SEM (cell line): ENCODE measurements around a stretch of chr11.

DNA sequence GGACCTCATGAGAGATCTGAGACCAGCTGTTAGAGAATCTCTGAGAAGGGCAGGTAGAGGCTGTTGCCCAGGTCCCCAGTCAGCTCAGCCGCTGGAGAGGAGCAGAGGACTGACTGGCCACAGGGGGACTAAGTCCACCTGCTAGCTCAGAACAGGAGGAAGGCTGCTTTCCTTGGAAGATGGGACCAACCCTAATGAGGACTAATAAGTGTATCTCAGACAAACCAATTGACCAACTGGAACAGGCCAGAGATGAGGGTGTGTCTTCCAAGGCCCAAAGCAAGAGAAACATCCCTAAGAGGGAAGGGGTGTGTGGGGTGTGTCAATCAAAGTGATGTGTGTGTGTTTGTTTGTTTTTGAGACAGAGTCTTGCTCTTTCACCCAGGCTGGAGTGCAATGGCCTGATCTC lies 6.8 kb downstream of the APOA4 start:
- PRO-cap = no peak

- PRO-cap = no peak
These were observed 14.3 kb upstream of the APOA1 start for GRCh38 chr11:116851717-116852059.

DNA sequence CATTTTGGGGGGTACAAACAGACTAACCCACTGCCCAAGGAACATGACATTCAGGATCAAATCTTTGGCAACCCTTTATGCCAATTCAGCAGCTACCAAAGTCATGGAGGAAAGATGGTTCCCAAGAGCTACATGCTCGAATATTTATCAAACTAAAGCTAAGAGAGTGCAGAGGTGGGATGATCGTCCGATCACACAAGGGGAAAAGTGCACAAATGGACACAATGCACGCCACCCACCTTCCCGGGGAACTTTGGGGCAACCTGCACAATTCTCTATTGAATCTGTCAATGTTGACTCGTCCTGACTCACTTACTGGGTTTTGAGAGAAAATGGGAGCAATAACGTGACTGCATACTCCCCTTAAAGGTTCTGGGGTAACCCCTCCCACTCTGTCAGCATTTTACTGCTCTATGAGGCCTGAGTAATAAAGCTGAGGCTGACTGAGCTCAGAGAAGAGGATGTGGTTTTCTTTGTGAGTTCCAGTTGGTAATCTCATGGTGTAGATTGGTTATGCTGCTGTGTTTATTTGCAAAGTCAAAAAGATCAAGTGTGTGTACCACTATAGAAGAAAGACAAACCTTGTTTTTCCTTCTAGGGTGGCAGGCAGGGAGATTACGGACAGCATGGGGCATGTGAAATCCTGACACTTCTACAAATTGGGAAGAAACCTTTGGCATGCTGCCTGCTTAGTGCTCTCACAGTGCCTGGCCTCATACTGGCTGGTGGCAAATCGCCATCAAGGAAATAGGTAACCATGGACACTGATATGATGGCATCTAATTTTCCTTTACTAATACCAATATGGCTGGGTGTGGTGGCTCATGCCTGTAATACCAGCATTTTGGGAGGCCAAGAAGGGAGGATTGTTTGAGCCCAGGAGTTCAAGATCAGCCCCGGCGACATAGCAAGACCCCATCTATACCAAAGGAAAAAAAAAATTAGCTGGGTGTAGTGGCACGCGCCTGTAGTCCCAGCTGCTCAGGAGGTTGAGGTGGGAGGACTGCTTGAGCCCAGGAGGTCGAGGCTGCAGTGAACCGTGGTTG lies 16.2 kb upstream of the APOA1 start:
- PRO-cap = no peak

GRCh38 chr11:116990587-116991287 lies 107.5 kb downstream of the SIK3 start:
- PRO-cap = no peak

GRCh38 chr11:117037972-117038330 lies 60.3 kb downstream of the SIK3 start:
- PRO-cap = no peak

DNA sequence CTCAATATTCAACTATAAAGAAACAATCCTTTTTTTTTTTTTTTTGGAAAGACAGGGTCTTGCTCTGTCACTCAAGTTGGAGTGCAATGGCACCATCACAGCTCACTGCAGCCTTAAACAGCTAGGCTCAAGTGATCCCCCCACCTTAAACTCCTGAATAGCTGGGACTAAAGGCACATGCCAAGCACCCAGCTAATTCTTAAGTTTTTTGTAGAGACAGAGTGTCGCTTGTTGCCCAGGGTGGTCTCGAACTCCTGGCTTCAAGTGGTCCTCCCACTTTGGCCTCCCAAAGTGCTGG lies 31.8 kb downstream of the SIK3 start:
- PRO-cap = no peak

DNA sequence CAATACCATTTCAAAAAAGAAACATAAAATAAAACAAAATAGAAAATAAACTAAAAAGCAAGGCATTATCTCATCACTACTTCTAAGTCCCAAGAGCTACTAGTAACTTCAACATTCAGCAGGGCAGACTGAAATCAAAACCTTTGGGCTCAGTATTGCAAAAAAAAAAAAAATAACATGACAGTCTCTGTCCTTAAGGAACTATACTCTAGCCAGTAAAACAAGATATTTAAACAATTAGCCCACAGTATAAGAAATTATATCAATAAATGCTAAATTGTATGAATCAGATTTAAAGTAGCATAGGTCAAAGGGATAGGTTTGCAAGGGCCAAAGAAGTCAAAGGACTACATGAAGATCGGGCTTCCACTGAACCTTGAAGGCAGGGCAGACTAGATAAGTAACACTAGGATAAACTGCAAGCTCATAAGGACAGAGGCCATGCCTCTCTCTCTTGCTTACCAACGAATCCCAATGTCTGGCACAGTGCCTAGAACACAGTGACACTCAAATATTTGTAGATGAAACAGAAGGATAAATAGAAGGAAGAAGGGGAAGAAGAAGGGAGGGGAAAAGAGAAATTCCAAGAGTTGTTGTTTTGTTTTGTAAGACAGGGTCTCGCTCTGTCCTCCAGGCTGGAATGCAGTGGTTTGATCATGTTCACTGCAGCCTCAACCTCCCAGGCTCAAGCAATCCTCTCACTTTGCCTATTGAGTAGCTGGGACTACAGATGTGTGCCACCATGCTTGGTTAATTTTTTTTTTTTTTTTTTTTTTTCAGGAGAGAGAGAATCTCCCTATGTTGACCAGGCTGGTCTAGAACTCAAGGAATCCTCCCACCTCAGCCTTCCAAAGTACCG lies 27.0 kb downstream of the SIK3 start:
- PRO-cap = no peak

- PRO-cap = bidirectional peak, plus-strand start at chr11:117145308, minus-strand start at chr11:117145210
These were observed 1.1 kb downstream of the PAFAH1B2 start for GRCh38 chr11:117145023-117145793.

- PRO-cap = unidirectional peak, minus-strand start at chr11:117180203
These were observed 1.5 kb downstream of the SIDT2 start for GRCh38 chr11:117179997-117180488.

DNA sequence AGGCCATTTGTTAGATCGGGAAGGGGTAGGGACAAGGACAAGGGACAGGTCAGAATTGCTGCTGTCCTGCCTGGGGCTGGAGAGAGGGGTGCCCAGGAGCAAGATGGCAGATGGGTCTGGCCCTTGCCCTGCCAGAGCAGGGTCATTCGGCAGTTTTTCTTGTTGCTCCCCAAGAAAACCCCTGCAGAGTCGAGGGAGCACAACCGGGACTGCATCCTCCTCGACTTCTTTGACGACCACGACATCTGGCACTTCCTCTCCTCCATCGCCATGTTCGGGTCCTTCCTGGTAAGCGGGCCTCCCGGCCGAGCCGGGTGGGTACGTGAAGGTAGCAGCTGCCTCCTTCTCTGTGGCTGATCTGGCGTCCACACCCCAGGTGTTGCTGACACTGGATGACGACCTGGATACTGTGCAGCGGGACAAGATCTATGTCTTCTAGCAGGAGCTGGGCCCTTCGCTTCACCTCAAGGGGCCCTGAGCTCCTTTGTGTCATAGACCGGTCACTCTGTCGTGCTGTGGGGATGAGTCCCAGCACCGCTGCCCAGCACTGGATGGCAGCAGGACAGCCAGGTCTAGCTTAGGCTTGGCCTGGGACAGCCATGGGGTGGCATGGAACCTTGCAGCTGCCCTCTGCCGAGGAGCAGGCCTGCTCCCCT lies 3.4 kb upstream of the TAGLN start:
- PRO-cap = no peak

DNA sequence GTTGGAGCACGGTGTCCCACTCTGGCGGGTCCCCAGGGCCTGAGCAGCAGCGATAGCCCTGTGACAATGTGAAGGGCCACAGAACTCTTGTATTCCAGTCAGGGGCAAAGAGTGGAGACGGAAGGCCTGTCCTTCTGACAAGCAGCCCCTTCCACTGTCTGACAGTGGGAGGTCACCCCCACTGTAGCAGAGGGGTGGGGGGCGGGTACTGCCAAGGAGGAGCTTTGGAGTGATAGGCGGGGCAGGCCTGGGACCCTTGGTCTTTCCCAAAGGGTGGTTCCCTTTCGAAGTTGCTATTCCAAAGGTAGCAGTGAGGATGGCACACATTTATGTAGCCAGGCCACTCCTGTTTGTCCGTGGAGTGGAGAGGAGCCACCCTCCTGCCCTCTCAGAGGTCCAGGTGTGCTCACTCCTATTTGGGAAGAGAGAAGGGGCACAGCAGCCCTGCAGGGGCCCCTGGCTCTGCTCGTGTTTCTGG lies 724 bp downstream of the TAGLN start:
- PRO-cap = no peak

- PRO-cap = no peak
These were observed 1.8 kb downstream of the RNF214 start for GRCh38 chr11:117234057-117234852.

GRCh38 chr11:117300107-117300638 lies 15.9 kb downstream of the BACE1 start:
- PRO-cap = no peak

DNA sequence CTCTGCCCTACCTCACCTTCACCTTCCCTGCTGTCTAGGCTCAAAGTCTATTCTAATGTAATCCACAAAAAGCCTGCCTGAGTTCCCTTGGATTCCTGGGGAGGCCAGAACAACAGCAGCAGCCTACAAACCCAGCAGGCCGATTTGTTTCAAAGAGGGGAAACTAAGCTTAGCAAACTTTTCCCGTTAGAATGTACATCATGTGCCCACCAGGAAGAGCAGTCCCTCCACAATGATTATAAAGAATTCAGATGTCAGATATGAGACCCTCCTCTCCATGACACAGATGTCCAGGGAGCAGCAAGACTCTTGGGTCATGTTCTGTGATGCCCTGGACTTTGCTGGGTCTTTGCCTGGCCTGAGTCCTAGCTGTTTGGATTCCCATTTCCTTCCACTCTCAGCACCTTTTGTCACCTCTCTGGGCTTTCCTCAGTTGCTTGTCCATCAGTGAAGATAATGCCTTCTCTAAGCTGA lies 117.4 kb downstream of the DSCAML1 start:
- PRO-cap = no peak

GRCh38 chr11:117684562-117685109 lies 112.4 kb downstream of the DSCAML1 start:
- PRO-cap = no peak

GRCh38 chr11:117808757-117809915 lies 12.1 kb upstream of the DSCAML1 start:
- PRO-cap = no peak

DNA sequence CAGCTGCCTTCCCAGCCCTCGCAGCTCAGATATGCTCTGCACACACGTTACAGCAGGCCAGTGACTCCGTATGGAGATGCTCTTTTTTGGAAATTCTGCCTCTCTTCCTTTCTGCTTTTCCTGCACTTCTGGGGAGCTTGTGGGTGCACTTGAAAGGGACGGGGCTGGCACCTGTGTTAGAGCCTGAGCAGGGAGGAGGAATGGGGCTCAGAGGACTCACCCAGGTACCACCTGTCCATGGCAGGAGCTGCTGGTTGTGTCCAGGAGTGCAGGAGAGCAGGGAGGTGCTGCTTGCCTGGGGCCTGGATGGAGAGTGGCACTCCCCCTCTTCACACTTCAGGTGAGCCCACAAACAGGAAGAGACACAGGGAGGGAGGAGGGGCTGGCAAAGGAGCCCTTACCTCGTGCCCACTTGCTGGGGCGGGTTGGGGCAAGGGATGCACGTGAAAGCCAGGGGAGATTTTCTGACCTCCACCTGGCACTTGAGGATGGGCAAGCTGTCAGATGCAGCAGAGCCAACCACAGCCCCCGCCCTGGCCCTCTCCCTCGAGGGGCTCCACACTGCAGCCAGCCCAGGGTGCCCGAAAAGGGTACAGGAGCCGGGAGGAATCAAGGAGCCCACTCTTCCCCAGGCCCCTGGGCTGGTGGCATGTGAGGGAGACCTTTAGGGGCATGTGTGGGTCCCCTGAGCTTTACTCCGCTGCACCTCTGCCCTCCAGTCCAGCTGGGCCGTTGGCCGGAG lies 3.4 kb upstream of the FXYD2 start:
- PRO-cap = no peak

- PRO-cap = no peak
These were observed 15.0 kb downstream of the FXYD6 start for GRCh38 chr11:117861167-117862097.

DNA sequence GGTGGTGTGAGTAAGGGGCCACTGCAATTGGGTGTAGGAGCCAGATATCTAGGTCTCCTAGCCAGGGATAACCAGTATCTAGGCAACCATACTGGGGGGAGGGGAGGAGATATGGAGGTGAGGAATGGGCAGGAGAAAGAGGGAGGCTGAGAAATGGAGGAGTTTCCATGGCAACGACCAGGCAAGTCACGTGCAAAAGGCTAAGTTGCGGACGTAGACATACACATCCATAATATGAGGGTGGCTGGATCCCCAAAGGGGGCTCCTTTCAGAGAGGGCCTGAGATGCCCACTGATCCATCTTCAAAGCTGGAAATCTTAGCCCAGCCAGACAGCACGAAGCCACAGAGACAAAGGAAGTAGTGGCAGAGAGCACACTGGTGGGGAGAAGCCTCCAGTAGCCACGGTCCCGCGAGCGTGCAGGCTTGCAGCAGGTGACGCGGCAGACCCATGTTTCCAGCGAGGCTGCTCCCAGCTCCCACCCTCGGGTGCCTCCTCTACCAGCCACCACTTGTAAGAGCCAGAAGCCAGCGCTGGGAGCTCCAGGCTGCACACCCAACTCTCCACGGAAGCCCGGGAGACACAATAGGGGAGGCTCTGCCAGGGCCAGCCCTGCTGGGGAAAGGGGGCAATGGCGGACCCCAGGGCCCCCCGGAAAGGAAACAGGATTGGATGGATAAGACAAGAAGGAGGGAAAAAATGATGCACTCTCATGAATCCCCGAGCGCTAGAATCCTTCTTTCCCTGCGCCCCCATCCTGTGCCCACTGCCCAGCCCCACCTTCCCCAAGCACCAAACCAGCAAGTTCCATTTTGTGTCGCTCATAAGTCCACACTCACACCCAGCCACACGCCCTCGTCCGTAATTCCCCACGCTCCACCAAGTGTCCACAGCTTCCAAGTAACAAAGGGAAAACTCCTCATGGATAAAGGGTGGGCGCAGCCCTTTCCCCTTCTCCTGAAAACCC lies 849 bp downstream of the FXYD6 start:
- PRO-cap = no peak

GRCh38 chr11:117946814-117947233 lies 17.6 kb upstream of the TMPRSS13 start:
- PRO-cap = no peak